Fibroblast of the aortic adventitia (primary cell): ENCODE measurements around a stretch of chr7.

DNA sequence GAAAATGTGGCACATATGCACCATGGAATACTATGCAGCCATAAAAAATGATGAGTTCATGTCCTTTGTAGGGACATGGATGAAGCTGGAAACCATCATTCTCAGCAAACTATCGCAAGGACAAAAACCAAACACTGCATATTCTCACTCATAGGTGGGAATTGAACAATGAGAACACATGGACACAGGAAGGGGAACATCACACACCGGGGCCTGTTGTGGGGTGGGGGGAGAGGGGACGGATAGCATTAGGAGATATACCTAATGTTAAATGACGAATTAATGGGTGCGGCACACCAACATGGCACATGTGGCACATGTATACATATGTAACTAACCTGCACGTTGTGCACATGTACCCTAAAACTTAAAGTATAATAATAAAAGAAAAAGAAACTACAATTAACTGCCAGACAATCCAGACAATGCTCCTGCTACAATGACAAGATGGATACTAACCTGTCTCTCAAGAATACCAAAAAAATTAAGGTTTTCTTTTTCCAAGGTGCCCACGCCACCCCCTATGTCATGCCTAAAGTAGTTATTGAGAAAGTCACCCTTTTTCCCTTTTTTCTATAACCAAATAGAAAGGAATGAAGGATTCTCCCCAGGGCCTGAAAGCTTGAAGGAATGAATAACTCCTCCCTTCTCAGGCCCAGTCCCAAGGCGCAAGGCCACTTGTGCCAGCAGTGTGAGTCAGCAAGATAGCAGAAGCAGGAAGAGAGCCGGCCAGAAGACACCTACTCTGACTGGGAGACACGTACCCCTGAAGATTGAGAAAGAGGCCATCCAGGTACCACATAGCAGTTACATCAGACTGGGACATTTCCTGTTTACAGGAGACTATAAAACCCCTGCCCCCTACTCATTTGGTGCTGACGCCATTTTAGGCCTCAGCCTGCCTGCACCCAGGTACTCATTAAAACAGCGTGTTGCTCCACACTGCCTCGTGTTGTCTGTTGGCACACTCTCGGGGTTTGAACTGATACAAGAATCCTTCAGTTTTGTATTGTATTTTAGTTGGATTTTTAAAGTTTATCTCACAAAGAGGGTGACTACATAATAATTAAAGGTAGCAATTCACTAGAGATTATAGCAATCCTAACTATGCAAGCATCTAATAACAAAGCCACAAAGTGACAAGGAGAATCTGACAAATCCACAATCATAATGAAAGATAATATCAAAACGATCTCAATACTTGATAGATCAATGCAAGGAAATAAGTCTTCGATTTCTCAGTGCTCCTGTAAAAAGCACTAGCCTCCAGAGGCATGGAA is 65.4 kb downstream of the LRRC17 start:
- CAGE, long polyA plus RNA, result no peak

DNA sequence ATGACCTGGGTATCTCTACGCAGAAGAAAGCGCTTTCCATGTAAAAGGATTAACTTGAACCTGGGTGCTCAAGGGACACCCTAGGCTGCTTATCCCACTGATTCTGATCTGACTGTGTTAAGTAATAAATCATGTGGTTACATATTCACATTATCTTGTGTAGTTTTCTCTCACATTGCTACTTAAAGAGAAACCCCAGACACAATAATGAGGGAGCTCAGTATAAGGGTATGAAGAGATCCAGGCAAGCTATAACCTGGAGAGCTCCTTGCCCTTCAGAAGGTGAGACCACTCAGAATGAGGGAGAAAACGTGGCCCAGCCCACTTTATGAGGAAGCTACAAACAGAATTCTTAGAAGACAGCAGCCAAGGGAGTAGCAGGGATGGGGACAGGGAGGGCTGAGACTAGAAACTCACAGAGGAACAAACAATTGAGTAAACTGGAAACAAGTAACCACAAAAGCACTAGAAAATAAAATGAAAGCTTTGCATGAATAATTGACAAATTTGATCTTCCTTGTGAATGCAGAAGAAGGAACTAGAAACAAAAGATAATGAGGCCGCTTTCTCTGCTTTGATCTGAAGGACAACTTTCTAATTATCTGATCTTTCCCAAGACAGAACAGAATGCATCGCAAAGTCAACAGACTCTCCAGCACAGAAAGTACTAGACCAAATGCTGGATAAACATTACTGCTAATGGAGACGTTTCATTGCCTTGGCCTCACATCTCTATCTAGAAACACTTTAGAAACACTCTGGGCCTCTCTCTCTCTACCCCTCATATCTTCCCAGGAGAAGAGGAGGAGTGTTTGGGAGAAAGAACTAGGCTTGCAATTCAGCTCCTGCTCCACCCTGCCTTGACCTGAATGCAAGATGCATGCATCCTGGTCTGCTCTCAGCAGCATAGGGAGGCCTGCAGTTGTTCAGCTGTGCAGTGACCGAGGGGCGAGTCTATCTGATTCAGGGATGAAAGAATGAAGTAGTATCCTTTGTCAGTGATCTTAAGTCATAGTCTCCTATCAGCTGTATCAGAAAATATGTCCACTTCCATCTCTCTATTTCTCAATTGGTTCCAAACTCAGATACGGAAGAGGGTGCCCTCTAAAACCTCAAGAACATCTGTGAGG is 76.3 kb downstream of the LRRC17 start:
- CAGE, long polyA plus RNA, result no peak

- CAGE, long polyA plus RNA, result no peak
Measured at GRCh38 chr7:103075258-103075895, 437 bp downstream of the ARMC10 start.

DNA sequence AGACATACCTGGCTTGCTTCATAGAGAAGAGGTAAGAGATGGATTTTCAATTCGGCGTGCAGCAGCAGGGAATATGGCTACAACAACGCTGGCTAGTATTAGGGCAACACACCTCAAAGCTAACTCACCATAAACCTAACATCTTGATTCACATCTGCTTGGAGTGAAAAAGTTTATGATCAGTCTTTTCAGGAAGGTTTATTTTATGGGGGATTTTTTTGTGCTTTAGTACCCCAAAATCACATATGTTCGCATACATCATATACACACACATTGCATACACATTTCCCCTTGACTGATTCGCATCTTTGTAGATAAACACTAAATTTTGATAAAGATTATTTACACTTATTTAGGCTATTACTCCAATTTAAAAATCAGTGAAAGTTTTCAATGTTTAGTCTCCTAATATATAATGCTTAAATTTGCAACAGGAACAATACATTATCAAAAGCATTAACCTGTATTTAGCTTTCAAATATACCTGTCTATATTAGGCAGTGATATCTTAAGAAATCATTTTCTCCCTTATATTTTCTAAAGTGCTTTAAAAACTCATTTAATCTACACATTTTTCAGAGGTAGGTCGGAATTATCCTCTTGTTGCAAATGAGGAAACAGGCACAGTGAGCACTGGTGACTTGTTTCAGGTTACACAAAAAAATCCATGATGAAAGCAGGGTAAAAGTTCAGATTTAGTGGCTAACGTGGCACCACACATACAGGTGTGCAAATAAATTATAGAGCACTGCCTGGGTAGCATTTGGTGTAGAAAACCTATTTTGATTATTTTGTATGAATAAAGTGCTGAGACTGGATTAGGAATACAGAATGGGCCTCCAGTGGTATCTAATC is 26.4 kb downstream of the ARMC10 start:
- CAGE, long polyA plus RNA, result no peak

- CAGE, long polyA plus RNA, result no peak
Measured at GRCh38 chr7:103866911-103867254, 122.6 kb downstream of the RELN start.

DNA sequence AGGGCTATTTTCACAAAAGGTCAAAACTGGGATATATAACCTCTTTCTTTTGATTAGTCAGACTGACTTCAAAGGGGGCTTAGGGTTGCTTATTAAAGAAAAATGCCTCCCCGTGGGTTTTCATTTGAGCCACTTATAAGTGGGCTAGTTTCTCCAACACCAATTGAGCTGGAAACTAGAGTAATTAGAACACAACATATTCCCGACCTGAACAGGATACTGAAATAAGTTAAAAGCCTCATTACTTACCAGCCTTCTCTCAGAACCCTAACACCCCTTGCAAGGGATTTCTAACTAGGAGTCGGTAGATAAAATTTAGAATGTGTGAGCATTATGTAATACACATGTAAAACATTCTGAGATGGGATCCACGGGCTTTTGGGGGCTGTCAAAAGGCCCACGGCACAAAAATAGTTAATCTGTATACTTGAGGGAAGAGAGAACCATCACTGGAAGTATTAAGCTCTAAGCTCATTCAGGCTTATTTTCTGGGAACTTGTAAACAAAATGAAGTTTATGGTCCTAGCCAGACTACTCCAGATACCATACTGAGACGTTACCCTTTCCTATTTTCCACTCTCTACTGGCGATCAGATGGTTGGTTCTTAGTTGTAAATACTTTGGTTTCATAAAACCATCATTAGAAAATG is 29.3 kb upstream of the KMT2E start:
- CAGE, long polyA plus RNA, result no peak

DNA sequence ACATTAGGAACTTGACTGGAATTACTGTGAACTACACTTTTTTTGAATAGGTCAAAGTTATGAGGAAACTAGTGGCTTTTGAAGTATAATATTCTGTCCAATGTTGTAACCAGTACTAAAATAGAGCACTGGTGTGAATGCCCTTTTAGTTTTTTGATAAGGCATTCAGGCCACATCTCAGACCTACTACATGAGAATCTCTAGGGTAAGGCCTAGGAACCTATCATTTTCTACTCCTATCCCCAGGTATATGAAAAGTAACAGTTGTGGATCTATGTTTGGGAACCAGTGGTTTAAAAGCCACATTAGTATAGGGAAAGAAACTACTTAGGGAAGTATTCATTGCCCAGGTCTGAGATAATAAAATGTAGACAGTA is 16.5 kb downstream of the KMT2E start:
- CAGE, long polyA plus RNA, result no peak

DNA sequence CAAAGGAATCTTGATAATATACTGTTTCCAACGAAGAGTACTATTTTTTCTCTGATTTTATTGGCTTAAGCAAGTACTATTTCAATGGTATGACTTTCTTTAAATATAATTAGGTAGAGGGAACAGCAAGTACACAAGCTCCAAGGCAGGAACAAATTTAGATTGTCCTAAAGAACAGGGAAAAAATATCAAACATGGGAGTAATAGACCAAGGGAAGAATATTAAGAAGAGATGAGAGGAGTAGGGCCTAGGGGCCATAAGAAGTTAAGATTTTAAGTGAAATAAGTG is 34.8 kb downstream of the KMT2E start:
- CAGE, long polyA plus RNA, result no peak

DNA sequence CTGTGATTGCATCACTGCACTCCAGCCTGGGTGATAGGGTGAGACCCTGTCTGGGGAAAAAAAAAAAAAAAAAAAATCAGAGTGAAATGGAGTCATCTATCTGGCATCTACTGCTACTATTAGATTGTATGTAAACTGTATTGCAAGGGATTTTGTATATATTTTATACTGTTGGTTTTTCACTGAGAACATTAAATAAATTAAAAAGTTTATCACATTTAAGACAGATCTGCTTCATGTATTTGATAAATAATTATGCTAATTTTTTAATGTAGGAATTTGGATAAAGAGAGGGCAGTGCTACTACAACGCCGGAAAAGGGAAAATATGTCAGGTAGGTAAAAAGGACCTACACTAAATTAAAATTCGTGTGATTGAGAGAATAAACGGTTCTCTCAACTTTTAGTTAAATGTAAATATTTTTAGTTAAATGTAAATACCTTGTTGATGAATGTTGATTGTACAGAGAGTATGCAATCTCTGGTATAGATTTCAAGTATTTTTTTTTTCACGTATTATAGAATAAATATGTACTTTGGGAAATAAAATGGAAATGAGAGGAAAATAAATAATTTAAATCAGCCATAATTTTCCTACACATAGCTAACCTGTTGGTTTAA is 59.4 kb downstream of the KMT2E start:
- CAGE, long polyA plus RNA, result no peak

GRCh38 chr7:105074484-105075070 is 60.6 kb downstream of the KMT2E start:
- CAGE, long polyA plus RNA, result no peak

- CAGE, long polyA plus RNA, result no peak
Measured at GRCh38 chr7:105142866-105143513, 129.0 kb downstream of the KMT2E start.

DNA sequence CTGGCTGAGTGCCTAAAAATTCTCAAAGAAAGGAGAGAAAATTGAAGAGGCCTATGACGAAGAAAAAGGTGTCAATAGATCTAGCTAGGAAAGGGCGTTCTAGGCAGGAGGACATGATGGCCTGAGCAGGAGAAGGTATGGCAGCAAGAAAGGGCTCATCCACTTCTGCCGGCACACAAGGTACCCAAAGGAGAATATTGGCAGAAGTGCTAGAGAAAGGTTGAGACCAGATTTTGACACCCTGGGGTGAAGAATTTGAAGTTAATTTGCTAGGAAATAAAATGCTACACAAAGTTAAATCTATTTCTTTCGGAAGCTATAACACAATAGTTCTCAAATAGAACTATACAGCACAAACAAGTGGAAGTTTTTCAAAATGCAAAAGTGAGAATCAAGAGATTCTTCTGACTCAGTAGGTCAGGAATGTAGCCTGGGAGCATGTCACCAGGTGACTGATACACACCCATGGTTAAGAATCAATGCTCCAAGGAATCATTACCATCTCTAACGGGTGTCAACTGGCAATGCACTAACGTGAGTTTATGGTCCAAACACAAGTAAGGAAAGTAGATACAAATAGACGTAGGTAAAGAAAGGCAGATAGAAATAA is 170.7 kb downstream of the SRPK2 start:
- CAGE, long polyA plus RNA, result no peak

DNA sequence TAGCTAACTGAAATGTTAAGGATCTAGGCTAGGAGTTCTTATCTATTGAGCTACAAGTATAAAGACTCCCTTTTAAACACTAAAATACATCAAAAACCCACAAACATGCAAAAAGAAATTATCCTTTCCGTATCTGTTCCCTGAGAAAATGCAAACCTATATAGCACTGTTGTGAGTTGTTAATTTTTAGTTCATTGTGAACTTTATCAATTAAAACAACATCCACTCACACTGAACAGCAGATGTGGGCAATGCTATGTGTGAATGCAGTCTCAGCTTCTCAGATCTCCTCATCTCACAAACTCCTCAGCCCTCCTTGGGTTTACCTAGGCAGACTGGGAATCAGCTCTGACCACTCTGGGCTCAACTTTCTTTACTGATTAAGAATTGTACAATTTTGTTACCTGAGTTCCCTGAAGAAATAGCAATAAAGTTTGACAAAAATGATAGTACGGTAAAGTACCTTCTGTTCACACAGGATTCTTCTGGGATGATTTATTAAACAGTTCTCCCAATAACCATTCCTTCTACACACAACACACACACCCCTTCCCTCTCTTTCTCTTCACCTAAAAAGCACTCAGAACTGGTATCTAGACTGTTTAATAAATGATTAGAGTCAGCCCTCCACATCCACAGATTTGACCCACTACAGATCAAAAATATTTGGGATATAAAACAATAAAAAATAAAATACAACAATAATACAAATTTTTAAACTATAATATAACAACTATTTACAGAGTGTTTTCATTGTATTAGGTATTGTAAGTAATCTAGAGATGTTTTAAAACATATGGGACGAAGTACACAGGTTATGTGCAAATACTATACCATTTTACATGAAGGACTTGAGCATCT is 123.9 kb downstream of the SRPK2 start:
- CAGE, long polyA plus RNA, result no peak

GRCh38 chr7:105359666-105360322 is 28.9 kb downstream of the SRPK2 start:
- CAGE, long polyA plus RNA, result no peak

DNA sequence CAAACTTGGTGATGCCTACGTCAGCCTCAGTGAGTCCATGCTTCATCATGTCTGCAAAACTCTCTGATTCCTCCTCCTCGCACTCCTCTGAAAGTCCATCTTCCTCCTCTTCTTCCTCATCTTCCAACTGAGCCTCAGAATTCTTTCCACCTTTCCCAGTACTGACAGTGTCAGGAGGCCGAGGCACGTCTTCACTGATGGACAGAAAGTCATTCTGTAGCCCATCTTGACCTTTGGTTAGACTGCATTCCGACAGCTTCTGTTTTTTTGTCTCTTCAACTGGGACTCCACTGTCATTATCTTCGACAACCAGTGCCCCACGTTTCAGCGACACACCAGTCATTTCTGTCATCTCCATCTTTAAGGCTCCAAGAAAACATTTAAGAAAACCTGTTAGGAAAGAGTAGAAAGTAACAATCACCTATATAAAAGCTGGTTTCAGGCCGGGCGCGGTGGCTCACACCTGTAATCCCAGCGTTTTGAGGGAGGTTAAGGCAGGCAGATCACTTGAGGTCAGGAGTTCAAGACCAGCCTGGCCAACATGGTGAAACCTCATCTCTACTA is 13.8 kb downstream of the PUS7 start:
- CAGE, long polyA plus RNA, result no peak

DNA sequence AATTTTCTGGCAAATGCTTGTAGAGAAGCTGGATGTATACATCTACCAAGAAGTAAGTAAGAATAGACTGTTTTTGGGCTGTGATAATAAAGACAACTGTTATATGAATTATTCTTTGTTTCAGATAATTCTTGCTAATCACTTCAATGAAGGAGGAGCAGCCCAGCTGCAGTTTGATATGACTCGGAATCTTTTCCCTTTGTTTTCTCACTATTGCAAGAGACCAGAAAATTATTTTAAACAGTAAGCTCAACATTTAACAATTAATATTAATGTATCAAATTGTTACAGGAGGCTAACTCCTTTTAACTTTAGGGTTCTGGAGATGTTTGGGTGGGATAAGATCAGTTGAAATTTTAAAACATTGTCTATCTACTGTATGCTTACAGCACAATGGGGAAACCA is 15.9 kb downstream of the EFCAB10 start:
- CAGE, long polyA plus RNA, result no peak

- CAGE, long polyA plus RNA, result no peak
Measured at GRCh38 chr7:105675711-105676674, 94.7 kb upstream of the EFCAB10 start.

- CAGE, long polyA plus RNA, result no peak
Measured at GRCh38 chr7:105875850-105876378, 485 bp downstream of the ATXN7L1 start.

DNA sequence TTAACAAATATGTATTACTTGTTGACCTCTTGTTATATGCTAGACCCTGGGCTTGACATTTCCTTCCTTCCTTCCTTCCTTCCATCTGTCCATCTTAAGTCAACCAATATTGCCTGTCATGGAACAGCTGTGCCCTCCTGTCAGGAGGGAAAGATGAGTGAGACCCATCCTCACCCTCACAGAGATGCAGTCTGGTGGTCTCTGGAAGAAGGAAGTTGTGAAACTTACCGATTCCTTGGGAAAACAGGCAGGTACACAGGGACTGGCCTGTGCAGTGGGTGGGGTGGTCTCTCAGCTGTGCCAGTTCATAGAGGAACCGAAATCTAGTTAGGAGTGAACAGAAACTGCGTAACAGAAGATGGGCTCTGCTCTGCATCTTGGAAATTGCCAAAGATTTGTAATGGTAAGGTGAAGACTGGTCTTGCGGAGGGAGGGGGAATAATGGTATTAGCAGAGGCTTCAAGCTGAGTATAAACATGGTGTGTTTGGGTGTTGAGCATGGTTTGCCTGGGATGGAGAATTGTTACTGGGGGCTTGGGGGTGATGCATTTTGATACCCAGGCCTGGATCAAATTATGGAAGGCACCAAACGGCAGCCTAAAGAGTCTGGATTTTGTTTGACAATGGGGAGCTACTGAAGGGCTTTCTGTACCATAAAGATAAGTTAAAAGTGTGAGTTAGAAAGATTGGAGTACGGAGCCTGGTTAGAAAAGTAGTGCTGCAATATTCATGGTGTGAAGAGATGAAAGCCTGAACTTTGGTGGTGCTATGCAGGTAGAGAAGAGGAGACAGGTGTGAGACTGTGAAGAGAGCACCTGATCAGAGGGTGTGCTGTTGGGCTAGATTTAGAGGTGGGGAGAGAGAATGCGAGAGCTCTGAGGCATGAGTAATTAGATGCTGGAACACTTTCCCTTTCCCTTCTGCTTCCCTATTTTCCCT is 2.0 kb upstream of the ATXN7L1 start:
- CAGE, long polyA plus RNA, result no peak

DNA sequence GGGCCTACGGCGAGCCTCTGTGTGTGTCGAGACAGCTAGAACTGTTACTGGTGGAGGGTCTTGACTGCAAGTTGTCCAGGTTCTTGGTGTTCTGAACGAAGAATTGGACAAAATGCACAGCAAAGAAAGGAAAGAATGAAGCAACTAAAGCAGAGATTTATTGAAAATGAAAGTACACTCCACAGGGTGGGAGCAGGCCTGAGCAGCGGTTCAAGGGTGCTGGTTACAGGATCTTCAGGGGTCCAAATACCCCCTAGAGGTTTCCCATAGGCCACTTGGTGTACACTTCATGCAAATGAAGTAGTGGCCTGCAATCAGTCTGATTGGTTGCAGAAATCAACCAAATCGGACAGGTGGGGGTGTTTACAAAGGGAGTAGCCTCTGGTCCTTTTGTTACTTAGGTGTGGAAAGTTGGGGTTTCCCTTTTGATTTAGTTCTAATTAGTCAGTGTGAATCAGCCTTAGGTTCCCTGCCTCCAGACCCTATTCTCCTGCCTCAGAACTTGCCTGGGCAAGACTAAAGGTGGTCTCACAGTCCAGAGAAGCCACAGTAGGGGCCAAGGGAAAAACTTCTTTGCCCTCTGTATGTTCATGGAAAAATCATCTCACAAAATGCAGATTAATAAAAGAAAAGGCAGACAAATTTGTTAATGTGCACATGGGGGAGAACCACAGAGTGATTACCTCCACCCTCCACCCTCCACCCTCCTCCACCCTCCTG is 49.6 kb downstream of the SYPL1 start:
- CAGE, long polyA plus RNA, result no peak